Metastatic Breast Carcinoma in the Ovary (tissue), 3 donors: ENCODE data around the genes SPRYD3, SOAT2 and ENSG00000283536.

GRCh38 chr12:52674854-52675556, 5.2 kb downstream of the KRT1 start:
- PRO-cap, 3 experiments, result no peak in any of the 3 experiments

DNA sequence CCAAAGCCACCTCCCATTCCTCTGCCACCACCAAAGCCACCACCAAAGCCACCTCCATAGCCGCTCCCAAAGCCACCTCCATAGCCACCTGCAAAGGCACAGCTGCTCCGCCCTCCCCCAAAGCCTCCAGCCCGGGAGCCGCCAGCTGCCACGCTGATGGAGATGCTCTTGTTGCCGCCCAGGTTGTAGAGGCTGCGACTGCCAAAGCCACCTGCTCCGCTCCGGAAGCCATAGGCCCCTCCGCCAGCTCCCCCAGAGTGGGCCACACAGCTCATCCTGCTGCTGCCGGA, 288 bp downstream of the KRT3 start:
- PRO-cap, 3 experiments, result no peak in any of the 3 experiments

DNA sequence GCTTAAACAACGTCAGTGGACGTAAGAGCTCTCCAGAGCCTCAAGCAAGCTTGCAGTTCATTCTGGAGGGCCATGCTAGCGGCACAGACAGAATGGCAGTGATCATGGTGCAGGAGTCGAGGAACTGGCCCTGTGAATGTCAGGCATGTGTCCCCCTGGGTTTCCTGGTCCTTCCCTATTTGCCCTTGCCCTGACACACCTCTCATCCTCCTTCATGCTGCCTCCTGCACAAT, 25.2 kb upstream of the EIF4B start:
- PRO-cap, 3 experiments, result no peak in any of the 3 experiments

- PRO-cap, 3 experiments, result no peak in any of the 3 experiments
These were observed 9.3 kb upstream of the TNS2 start for GRCh38 chr12:53040456-53041119.

GRCh38 chr12:53079262-53080230, at the start of gene SPRYD3:
Gene SPRYD3, minus strand, starts transcription at chr12:53079390.
- PRO-cap, 3 experiments, result peak in 3 of 3 experiments; most common plus-strand start chr12:53079559 (in 2); most common minus-strand start chr12:53079382 (in 3)

DNA sequence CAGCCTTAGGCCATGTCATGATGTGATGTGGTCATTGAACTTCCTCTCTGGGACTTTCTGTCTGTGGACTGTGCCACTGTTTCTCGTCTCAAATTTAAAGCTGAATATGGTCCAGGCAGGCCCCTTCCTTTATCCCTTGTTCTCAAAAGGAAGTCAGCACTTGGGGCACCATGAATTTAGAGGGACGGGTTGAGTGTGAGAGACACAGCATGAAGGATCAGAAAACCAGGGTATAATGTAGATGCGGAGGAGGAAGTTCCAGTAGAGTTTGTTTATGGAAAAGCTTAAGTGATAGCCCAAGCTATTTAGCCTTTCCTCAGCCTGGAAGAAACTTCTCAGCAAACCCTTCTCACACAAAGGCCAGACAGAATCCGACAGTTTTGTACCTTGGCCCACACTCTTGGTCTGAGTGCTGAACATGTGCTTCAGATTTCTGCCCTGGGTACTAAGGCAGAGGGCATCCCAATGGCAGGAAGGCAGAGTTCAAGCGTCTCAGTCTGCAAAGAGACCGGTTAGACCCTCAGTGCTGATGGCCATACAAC, 3.5 kb upstream of the IGFBP6 start:
- PRO-cap, 3 experiments, result no peak in any of the 3 experiments

DNA sequence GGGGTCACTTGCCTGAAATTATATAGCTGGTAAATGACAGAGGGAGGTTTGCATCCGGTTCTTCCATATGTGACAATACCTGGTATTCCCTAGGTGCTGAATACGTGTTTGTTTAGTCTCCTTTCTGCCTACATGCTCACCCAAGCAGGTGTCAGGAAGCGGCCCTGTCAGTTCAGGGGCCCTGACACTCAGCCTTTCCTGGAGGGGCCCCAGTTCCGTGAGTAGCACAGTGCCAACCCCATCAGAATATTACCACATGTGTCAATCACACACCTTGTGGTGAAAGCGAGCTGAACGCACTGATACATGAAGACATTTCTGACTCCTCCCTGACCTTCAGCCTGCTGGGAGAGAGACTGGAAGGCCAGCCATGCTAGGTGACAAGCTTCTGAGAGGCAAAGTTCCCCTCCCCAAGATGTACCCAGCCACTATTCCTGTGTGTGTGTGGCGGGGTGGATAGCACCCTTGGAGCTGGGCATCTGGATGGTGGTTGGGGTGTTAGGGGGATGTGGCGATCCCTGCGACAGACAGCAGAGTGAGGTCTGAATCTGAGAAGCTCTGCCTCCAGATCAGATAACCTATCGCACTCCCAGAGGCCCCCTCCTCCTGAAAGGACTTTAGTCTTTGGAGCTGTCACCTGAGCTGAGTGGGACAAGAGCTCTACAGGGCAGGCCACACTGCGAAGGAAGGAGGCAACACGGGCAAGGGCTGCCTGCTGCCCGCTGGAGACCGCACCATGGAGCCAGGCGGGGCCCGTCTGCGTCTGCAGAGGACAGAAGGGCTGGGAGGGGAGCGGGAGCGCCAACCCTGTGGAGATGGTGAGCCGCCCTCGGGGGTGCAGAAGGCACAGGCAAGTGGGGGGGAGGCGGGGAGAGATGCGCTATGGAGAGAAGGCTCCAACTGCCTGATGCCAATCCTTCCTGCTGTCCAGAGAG, at the start of gene SOAT2:
Gene SOAT2, plus strand, starts transcription at position 645 of the 935 bp plus-strand sequence.
- PRO-cap, 3 experiments, result no peak in any of the 3 experiments

DNA sequence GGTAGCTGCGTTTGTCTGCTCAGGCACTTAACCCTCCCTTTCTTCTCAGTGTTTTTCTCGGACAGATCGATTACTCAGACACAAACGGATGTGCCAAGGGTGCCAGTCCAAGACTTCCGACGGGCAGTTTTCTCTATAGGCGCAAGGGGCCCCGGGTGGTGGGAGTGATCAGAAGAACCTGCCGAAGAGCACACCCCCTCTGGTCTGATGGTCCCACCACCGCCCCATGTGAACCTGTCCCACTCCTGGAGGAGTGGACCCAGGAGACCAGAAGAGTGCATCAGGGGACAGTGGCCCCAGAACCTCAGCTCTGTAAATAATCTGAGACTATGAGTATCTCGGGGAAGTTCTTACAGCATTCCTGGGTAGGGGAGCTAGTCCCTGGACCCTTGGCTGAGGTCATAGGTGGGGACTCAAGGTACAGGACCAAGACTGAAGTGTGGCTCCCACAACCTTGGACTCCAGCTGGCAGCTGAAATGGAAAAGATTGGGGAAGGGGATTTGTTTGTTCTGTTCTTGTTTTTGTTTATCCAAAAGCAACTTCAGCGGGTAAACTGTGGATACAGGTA, 6.8 kb upstream of the CSAD start:
- PRO-cap, 3 experiments, result no peak in any of the 3 experiments

- PRO-cap, 3 experiments, result peak in 2 of 3 experiments; most common plus-strand start chr12:53216566 (in 1); most common minus-strand start chr12:53216555 (in 1)
These were observed 9.3 kb upstream of the ITGB7 start for GRCh38 chr12:53216311-53216850.

- PRO-cap, 3 experiments, result no peak in any of the 3 experiments
These were observed 8.8 kb downstream of the RARG start for GRCh38 chr12:53223033-53223751.

DNA sequence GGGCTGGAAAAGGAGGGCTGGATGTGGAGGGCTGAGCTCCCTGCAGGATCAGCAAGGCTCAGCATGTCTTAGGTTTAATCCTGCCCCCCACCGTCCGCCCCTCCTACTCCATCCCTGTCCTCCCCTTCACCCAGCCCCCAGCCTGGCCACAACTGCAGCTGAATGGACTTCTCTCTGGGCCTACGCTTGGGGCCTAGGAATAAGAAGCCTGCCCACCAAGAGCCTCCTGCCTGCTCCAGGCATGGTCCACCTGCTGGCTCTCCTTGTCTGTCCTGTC, at the start of gene ENSG00000283536:
Gene ENSG00000283536, plus strand, starts transcription at position 140 of the 277 bp plus-strand sequence.
- PRO-cap, 3 experiments, result no peak in any of the 3 experiments

DNA sequence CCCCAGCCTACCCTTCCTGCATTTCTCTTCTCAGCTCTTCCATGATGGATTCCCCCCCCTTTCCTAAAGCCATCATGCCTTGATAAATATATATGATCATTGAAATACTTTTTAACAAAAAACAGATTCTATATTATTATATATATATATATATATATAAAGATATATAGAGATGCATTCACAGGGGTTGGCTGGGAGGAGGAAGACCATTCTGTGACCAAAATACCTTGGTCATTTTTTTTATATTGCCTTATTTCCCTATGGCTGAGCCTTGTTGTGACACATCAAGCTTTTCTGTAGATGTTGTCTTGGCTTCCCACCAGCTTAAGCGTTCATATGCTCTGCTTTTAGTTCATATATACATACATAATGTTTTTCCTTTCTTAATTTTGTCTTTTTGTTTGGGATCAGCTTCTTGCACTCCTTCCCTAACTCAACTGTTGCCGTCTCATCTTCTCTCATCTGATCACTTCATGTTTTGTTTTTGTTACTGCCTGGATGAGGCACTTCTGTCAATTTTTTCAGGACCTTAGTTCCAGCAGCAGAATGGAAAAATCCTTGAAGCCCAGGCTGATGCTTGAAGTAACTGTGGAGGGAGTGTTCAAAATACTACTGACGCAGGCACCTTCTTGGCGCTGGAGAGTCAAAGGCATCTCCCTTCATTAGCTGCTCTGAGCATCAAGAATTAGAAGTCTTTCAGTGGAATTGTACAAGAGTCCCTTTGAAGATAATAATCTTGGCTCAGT, 12.0 kb upstream of the AMHR2 start:
- PRO-cap, 3 experiments, result no peak in any of the 3 experiments

GRCh38 chr12:53414378-53415312, 9.0 kb upstream of the AMHR2 start:
- PRO-cap, 3 experiments, result no peak in any of the 3 experiments

DNA sequence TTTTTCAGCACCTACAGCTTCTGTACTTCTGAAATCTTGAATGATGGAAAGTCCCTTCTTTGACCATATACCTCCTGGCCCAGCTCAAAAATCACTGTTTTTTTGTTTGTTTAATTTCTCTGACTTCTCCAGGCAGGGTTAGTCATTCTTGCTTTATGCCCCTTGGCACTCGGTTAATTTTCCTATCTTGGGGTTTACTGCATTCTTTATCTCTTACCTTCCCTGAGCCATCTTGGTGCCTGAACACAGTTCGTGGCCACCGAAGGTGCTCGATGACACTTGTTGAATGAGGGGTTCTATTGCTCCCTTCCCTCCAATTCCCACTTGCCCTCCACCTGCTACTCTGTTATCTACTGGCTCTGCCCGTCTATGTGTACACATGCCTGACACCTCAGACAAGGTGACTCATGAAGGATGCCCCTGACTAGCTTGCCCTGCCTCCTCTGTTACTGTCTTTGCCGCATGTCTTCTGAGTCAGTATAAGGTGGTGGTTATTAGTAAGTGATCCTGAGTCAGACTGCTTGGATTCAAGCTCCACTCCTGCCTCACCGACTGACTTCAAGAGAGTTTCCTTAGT, 4.4 kb downstream of the AMHR2 start:
- PRO-cap, 3 experiments, result no peak in any of the 3 experiments

- PRO-cap, 3 experiments, result no peak in any of the 3 experiments
These were observed 1.4 kb downstream of the PCBP2 start for GRCh38 chr12:53453098-53453917.

DNA sequence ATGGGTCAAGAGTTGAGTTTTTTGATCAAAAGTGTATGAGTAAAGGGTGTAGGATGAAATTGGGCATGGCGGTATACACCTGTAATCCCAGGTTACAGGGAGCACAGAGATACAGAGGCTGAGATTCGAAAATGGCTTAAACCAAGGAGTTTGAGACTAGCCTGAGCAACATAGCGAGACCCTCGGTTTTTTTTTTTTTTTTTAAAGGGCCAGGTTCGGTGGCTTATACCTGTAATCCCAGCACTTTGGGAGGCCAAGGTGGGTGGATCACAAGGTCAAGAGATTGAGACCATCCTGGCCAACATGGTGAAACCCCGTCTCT, 19.1 kb downstream of the PCBP2 start:
- PRO-cap, 3 experiments, result no peak in any of the 3 experiments

DNA sequence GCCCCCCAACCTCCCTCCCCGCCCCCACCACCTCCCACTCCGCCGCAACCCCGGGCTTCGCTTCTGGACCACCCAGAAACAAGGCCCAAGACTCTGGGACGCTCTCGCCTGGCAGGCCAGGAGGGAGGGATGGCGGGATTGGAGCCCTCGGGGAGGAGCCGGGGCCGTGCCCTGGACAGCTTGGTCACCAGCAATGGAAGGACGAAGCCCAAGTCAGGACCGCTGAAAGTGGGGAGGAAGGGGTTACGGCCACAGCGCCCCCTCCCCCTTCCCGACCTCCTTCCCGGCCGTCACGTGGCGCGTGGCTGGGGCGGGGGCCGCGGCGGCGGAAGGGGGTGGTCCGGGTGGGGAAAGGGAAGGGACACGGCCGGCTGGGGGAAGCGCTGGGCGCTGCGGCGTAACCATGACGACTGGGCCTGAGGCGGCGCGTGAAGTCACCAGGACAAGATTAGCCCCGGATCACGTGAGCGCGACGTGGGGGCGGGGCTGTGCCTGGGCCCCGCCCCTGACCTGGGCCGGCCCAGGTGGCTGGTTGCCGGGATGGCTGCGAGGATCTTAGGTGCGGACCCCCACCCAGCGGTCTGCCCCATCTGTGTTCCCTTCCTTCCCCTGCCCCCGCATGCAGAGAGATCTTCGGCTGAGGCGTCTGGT, 6.4 kb downstream of the MAP3K12 start:
- PRO-cap, 3 experiments, result peak in 3 of 3 experiments; most common plus-strand start position 531 of the sequence (in 3); most common minus-strand start position 412 of the sequence (in 2)

GRCh38 chr12:53590380-53590998, 35.7 kb downstream of the ATF7 start:
- PRO-cap, 3 experiments, result no peak in any of the 3 experiments

- PRO-cap, 3 experiments, result no peak in any of the 3 experiments
These were observed 34.7 kb downstream of the ATF7 start for GRCh38 chr12:53591480-53591948.

DNA sequence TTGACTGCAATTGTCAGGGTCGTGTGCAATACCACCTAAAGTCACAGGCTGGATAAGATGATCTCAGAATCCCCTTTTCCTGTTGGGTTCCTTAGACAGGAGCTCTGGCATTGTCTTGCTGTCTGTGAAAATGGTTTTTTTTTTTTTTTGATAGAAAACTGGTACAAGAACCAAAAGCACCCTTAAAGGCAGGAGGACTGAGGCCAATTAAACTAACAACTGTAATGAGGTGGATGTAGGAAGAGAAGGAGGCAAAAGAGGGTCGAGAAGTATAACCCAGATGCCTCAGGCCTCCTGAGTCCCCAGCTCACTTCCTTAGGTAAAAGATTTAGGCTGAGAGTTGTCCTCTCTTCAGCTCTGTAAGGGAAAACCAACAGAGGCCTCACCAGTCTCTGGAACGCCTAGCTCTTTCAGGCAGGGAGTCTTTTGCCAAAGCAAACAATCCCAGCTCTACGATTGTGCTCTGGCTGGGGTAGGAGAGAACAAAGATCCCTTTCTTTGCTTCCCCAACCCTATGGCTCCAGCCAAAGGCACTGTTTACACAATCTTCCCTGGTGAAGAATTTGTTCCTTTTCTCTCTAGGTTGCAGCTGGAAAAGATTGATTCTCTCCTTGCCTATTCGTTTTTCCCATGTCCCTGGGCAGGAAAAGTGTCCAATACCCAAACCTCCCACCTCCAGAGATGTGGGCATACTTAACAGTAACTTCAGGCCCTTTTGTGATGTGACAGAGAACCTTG, 17.0 kb downstream of the ATP5MC2 start:
- PRO-cap, 3 experiments, result peak in 3 of 3 experiments; most common plus-strand start position 566 of the sequence (in 2); most common minus-strand start position 361 of the sequence (in 3)